Esophagus muscularis mucosa (tissue), 4 donors: Measurements from ENCODE around the gene FADS1.

- PRO-cap = no peak
- RAMPAGE, long total RNA, 4 experiments = no peak in any of the 4 experiments
Observed at GRCh38 chr11:61267418-61267920, 26.5 kb downstream of the PGA5 start.

- PRO-cap = no peak
- RAMPAGE, long total RNA, 4 experiments = no peak in any of the 4 experiments
Observed at GRCh38 chr11:61539032-61539314, 30.4 kb downstream of the LRRC10B start.

DNA sequence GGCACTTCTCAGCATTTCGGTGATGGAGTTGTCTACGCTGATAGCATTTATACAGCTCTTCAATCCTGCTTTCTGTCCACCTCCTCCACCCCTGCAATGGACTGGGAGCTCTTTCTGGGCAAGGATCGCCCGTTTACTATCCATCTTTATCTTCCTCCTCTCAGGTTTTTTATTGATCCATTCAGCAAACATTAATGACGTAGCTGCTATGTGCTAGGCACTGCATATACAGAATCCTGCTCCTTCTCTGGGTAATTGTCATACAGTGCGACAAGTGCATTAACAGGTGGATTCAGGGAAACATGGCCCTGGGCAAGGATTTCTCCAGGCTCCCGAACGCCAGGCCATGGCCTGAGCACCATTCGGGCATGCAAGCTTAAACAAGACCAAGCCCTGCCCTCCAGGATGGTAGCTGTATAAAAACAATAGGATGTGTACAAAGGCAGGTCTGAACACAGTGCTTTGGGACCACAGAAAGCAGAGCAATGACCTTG, 9.0 kb upstream of the SYT7 start:
- PRO-cap = no peak
- RAMPAGE, long total RNA, 4 experiments = no peak in any of the 4 experiments

GRCh38 chr11:61681852-61682678, 1.9 kb downstream of the DAGLA start:
- PRO-cap = unidirectional peak, plus-strand start at chr11:61682503
- RAMPAGE, long total RNA, 4 experiments = no peak in any of the 4 experiments

DNA sequence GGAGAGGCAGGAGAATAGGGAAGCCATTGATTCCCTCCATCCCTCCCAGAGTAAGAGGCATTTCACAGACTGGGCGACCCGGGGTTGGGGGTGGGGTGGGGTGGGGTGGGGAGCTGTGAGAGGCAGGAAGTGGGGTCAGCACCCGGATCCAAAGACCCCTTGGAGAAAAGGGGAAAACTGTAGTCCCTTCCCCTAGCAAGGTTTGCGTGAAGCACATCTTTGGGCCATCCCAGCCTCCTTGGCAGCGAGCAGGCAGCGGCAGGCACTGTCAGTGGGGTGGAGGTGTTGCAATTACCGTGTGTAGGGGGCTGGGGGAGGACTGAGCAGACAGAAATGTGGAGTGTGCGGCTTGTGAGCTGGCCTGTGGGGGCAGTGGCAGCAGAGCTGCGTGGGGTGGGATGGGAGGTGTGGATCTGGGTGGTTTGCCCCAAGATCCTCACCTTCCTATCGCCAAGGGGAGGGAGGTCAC, 16.4 kb downstream of the DAGLA start:
- PRO-cap = no peak
- RAMPAGE, long total RNA, 4 experiments = no peak in any of the 4 experiments

- PRO-cap = no peak
- RAMPAGE, long total RNA, 4 experiments = no peak in any of the 4 experiments
Observed at GRCh38 chr11:61696977-61697592, 16.9 kb downstream of the DAGLA start.

DNA sequence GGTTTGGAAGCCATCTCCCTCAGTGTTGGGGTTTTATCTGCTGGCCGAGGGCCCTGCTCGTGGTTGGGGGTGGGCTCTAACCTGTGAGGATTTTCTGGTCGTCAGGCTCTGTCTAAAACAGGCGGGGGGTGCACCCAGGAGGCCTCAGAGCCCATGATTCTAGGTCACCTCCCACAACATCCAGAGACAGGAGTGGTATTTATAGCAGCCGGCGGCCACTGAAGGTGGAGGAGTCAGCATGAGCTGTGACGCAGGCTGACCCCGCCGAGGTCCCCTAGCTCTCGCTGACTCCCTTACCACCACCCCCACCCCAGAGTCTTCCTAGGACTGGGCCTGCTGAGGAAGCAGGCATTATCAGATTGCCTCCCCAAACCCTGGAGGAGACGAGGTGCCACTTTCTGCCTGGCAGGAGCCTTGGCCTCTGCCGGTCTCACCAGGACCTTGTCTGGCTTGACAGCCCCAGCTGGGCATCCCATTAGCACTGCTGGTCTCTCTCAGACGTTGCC, 26.3 kb downstream of the DAGLA start:
- PRO-cap = no peak
- RAMPAGE, long total RNA, 4 experiments = no peak in any of the 4 experiments

GRCh38 chr11:61800528-61801411, 8.1 kb downstream of the FEN1 start:
- PRO-cap = no peak
- RAMPAGE, long total RNA, 4 experiments = start-site peak on the minus strand in 1 of 4 experiments, at chr11:61800716-61800739 at its widest, 8 reads per replicate

DNA sequence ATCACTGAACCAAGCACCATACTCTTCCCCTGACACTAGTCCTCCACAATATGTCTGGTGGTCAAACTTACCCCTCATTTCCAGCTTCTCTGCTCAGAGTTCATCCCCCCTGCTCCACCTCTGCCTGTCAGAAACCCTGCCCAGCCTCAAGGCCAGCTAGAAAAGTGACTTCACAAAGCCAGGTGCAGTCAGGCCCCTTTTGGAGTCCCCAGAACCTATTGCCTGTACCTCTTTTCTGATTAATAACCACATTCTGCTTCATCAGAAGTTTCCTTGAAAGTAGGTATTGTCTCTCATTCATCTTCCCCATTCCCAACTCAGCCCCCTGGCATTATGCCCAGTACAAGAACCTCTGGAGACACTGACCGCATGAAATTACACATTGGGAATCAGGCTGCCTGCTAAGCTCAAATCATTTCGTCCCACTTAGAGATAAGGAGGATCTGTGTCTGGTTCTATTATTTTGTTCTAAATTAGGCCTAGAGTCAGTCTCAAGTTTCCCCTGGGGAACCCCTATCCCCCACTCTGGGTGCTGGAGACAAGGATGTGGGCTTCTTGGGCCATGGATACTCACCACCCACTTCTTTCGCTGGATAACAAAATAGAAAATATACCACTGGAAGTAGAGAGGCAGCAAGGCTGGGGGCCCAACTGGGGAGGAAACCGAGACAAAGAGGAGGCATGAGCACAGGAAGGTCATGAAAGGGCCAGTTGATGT, 11.6 kb downstream of the FEN1 start:
- PRO-cap = no peak
- RAMPAGE, long total RNA, 4 experiments = no peak in any of the 4 experiments

DNA sequence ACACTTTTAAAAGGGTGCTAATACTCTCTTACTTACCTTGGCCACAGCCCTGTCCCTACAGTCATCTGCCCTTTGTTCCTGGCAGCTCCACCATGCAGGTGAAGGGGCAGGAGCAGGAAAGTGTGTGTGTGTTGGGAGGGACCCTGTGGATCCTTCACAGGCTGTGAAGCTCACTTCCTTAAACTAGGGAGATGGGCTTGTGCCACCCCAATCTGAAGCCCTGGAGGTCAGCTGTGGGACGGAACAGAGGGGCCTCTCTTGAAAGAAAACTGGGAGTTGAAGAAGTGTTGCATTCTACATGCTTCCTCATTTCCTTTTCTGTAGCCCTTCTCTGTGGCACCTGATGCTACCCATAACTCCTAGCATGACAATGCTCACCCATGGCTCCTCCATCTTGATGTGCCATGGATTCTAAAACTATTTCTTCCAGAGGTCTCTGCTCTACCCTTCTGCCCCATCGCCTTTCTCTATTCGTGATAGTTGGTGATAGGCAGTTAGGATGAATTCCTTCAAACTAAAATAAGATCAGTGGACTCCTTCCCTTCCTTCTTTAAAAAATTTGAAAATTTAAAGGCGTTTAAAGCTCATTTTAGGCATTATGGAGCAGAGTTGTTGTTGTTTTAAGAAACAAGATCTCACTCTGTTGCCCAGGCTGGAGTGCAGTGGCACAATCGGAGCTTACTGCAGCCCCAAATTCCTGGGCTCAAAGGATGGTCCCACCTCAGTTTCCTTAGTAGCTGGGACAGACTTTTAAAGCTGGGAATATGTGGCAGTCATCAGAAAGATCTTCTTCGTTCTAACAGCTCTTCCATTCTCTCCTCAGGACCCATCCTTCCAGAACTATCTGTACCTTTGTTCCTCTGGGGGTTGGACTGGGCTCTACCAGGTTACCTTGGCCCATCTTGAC, 11.4 kb downstream of the FADS1 start:
- PRO-cap = no peak
- RAMPAGE, long total RNA, 4 experiments = no peak in any of the 4 experiments

- PRO-cap = bidirectional peak, plus-strand start at chr11:61816256, minus-strand start at chr11:61816148; bidirectional peak, plus-strand start at chr11:61816462, minus-strand start at chr11:61816465; bidirectional peak, plus-strand start at chr11:61816573, minus-strand start at chr11:61816530
- RAMPAGE, long total RNA, 4 experiments = start-site peak on the plus strand in 2 of 4 experiments, at chr11:61816169-61816608 at its widest, 5 to 10 reads per replicate
Observed at GRCh38 chr11:61816009-61816639, 679 bp downstream of the FADS1 start.

DNA sequence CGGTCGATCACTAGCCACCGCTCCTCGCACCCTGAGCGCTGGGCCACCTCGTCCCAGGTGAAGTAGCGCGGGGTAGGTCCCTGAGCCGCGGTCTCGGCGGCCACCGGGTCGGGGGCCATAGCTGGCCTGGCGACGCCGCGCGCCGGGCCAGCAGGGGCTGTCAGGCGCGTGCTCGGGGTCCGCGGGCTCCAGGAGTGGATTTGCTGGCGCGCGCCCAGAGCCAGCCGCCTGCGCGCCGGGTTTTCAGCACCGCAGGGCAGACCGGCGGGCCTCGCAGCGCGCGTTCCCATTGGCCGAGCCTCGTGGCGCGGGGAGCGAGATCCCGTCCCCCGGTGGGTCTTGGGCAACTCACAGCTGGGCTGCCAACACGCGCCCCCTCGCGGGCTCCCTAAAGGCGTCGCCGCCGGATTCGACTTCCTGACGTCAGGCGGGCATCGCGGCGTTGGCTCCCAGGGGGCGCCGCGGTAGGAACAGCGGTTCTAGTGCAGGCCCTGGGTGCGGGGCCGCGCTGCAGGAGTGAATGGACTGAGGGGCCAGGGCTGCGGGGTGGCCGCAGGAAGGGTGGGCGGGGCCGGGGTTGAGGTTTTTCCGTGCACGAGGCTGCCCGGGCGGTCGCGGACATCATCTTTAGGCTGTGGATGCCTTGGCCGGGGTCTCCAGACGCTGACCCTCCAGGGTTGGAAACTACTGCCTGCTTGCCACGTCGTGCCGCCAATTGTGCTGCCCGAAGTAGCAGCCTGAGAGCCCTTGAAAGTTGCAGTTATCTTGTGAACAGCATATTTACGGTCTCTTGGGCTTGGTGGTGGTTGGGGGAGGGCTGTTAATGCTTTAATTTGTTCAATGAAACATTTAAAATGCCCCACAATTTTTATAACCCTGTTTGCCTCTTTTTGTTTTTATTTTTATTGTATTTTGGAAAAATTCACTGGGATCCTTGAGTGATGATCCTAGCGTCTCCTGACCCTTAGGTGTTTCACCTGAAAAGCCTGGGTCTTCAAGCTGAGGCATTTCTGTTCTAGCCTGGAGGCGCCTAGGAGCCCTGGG, at the start of gene FADS1:
TSS of gene FADS1 (minus strand) at position 364 of the 1,044 bp plus-strand sequence.
- PRO-cap = bidirectional peak, plus-strand start at position 482 of the sequence, minus-strand start at position 291 of the sequence
- RAMPAGE, long total RNA, 4 experiments = start-site peak on the minus strand in 1 of 4 experiments, centred at position 163 of the sequence, 18 reads per replicate

DNA sequence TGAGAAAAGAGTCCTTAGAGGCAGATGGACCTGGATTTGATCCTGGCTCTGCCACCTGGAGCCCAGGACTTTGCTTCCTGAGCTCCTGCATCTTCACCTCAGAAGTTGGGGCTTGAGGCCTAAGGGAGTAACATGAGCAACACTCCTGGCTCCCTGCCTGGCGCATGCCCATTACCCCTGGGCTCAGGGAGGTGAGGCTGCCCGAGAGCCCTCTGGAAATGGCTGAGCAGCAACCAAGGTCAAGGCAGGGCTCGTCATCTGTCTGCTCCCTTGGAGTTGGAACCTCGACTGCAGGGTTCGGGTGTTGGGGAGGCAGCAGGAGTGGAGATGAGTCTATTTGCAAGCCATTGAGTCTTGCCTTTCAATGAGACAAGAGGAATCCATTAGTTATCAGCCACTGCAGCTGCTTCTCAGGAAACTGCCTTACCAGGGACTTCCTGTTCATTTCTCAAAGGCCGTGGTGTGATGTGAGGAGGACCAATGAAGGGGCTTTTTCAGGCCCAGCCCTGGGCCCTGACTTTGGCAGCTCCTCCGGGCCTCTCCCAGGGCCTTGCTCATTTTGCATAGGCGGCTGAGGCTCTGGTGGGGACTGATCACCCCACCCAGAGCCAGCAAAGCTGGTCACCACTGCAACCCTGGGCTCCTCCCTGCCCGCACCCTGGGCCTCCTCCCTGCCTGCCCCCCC, 6.3 kb downstream of the FADS2 start:
- PRO-cap = no peak
- RAMPAGE, long total RNA, 4 experiments = no peak in any of the 4 experiments

DNA sequence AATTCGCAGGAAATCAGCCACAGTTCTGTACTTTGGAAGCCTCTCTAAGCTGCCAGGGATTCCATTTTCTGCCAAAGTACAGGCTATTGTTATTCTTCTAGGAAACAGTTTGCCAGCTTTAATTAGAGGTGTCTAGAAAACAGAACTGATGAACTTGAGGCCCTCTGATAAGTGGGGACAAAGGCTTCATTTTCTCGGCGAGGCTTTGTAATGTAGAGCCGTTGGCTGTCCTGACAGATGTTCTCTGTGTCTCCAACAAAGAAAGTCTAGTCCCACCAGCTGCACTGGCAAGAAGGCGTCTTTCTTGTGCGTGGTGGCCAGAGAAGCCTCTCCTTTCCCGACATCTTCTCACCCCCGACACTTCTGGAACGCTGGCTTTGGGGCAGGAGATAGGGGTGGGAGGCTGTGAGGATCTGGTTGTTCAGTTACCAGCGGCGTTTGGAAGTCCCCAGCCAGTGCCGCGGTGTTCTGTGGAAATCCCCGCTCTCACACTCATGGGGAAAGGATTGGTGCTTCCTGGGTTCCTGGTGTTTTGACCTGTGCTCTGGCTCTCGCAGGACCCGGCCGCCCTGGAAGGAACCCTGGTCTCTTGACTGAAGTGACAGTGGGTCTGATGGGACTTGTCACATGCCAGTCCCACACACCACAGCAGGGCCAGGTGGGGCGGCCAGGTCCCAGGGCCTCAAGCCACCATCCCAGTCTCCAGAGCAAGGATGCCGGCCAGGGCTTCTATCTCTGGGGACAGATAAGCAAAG, 23.1 kb downstream of the FADS2 start:
- PRO-cap = no peak
- RAMPAGE, long total RNA, 4 experiments = no peak in any of the 4 experiments

- PRO-cap = no peak
- RAMPAGE, long total RNA, 4 experiments = start-site peak on the minus strand in 1 of 4 experiments, at chr11:61899334-61899378 at its widest, 6 reads per replicate
Observed at GRCh38 chr11:61898881-61899725, 7.8 kb upstream of the FADS3 start.

- PRO-cap = no peak
- RAMPAGE, long total RNA, 4 experiments = no peak in any of the 4 experiments
Observed at GRCh38 chr11:61958882-61959365, 8.5 kb downstream of the FTH1 start.

DNA sequence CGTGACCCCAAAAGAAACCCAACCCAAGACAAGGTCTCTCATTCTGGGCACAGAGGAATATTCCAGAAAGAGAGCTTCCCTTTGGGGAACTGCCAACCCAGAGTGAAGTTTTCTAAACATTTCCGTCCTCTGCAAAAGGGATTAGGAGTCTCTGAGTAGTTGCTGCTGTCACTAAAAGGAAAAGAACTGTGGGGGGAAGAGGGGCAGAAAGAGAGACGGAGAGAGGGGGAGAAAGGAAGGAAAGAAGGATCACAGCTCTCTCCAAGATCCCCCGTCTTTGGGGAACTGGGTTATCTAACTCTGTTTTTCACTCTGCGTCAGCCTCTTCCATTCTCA, 726 bp downstream of the SCGB1A1 start:
- PRO-cap = no peak
- RAMPAGE, long total RNA, 4 experiments = no peak in any of the 4 experiments

GRCh38 chr11:62426421-62427222, 7.8 kb downstream of the SCGB1A1 start:
- PRO-cap = no peak
- RAMPAGE, long total RNA, 4 experiments = no peak in any of the 4 experiments

- PRO-cap = no peak
- RAMPAGE, long total RNA, 4 experiments = no peak in any of the 4 experiments
Observed at GRCh38 chr11:62456577-62457065, 37.8 kb downstream of the SCGB1A1 start.

- PRO-cap = no peak
- RAMPAGE, long total RNA, 4 experiments = no peak in any of the 4 experiments
Observed at GRCh38 chr11:62536072-62537027, 10.3 kb downstream of the AHNAK start.